Epidermal melanocyte (primary cell): ENCODE data around the gene CST2.

- RRBS = 3% methylated on average over 10 of the region's 22 CpGs
These were observed 62.4 kb downstream of the PAX1 start for GRCh38 chr20:21767712-21768325.

DNA sequence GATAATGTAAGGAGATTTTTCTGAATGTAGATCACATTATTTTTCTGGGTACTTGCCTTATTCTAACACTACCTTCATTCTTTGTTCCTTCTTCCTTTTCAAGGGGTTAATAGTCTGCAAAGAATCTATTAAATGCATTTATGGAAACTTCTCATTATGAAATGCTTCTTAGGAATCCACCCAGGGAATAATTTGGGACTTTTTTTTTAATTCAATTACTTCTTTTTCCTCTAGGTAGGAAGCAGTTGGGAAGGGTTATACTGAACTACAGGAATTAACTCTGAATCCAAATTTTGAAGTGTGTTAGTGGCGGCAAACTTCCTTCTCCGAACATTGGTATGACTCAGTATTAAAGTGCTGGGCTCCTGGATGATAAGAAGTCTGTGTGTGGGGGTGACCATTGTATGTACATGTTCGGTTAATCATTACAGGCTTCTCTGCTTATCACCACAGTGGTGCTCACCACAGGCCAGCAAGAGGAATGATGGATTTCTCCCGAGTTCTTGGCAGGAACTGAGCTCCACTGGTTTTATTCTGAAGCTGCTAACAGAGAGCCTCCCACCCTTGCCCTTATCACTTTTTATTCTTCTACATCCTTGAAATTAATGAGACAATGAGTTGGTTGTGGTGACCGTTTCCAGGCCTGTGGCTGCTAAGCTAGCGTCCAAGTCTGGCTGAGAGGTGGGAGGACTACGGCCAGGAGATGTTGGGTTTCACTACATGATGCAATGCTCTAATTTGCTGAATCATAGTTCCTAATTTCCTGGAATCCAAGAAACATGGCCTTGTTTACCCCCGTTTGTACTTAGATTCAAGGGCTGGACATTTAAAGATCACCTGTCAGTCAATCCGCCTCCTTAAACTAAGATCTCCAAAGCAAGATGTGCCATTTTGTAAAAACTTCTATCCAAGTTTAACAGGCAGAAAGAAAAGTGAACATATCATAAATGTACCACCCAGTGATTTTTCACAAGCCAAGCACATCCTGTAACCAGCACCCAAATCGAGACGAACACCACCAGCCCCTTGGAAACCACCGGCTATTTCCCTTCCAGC, 172.7 kb downstream of the FOXA2 start:
- RRBS = no CpG with 5 or more reads among the region's 12 CpGs

DNA sequence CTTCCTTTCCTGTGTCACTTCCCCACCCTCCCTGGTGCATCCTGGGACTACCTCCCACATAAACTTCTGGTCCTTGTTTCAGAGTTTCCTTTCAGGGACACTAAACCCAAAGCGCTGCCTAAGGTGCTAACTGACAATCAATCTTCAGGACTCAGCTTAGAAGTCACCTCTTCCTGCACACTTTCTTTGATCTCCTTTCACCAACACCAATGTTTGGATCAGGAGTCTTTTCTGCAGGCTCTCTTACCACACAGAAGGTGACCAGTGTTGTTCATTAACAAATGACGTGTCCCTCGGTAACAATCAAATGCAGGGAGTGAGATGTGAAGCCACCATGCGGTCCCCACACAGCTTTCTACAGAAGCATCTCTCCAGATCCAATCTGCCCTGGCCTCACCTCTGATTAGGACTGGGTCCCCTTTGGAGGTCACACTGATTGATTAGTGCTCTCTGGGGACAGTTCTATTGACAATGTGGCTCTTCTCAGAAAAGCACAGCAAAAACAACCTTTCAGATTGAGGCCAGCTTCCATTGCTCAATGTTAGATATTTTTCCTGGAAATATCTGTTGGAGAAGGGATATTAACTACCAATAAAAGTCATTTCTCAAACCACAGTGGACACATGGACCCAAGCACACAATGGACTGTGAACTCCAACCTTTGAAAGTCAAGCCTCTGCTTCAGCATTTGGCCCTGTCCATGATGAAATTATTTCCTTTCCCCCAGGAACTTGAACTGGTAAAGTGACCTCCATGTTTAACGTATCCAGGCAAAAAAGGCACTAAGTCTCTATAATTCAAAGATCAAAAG, 118.8 kb downstream of the FOXA2 start:
- RRBS = no CpG with 5 or more reads among the region's 5 CpGs

DNA sequence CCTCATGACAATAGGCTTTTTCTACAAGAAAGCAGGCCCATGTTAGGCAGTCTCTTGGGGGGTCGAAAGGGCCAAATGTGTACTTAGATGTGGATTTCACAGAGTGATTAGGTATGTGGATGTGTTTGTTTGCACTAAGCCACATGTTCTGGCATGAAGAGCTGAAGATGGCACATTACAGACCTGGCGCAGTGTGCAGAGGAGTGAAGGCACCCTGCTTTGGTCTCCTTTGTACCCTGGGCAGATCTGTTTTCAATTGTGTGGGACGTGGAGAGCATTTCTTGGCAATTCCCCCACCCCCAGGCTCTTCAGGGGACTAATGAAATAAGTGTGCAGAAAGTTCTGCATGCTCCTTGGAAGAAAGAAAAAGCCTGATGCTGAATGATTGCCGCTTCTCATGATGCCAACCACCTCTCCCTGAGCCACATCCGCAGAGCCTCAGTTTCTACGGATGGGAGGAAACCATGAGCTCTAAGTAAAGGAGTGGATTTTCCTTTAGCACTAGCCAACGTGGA, 50.8 kb upstream of the SSTR4 start:
- RRBS = no CpG with 5 or more reads among the region's 7 CpGs

- RRBS = 0% methylated on average over 4 of the region's 35 CpGs
These were observed 567 bp upstream of the THBD start for GRCh38 chr20:23049941-23050537.

- RRBS = no CpG with 5 or more reads among the region's 8 CpGs
These were observed 3.3 kb downstream of the CD93 start for GRCh38 chr20:23082659-23083331.

DNA sequence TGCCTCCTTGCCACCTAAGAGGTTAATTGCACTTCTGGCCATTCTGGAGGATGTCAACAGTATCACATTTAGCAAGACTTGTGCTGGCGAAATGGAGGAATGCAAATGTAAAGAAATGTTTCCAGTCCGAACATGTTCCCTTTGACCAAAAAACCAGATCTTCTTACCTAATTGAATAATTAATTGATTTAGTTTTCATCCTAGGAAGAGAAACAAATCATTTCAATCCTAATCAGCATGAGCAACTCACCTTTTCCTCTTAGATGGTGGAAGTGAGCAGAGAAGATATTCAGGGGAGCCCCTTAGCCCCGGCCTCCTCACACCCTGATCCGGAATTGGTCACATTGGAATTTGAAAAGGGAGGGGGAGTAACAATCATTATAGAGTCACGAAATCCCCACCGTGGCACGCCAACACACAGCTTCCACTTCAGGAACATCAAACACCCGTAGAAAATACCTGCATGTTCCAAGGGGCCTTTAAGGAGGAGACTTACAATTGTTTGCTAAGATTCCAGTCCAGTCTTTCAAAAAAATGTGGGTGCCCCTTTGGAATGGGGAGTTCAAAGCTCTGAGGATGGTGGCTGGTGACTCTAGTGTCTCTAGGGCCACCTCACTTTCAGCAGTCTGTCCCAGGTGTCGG, 2.7 kb downstream of the CD93 start:
- RRBS = no CpG with 5 or more reads among the region's 9 CpGs

DNA sequence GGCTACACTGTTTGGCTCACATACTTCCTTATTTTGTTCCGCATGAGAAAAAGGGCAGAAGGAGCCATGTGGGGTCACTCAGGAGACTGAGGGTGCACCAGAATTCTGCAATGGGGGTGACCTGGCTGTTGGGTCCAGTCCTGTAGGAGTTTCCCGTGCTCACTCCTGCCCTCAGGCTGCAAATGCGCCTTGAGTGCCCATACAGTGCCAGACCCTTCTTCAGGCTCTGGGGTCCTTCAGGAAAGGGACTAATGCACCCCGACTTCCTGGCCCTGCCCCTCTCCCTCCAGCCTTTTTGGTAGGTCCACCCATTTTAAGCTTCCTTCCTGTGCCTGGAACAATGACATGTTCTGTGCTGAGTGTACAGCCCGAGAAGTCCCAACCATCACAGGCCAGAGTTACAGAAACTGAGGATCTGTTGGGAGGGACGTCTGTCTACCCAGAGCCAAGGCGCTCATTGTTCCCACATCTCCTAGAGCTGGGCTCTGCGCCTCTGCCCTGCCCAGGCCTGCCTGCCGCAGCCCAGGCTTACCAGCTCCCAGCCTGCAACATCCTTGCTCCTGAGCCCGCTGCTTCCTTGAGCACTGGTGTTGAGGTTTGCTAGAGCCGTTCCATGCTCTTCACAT, 33.5 kb upstream of the CD93 start:
- RRBS = no CpG with 5 or more reads among the region's 11 CpGs

DNA sequence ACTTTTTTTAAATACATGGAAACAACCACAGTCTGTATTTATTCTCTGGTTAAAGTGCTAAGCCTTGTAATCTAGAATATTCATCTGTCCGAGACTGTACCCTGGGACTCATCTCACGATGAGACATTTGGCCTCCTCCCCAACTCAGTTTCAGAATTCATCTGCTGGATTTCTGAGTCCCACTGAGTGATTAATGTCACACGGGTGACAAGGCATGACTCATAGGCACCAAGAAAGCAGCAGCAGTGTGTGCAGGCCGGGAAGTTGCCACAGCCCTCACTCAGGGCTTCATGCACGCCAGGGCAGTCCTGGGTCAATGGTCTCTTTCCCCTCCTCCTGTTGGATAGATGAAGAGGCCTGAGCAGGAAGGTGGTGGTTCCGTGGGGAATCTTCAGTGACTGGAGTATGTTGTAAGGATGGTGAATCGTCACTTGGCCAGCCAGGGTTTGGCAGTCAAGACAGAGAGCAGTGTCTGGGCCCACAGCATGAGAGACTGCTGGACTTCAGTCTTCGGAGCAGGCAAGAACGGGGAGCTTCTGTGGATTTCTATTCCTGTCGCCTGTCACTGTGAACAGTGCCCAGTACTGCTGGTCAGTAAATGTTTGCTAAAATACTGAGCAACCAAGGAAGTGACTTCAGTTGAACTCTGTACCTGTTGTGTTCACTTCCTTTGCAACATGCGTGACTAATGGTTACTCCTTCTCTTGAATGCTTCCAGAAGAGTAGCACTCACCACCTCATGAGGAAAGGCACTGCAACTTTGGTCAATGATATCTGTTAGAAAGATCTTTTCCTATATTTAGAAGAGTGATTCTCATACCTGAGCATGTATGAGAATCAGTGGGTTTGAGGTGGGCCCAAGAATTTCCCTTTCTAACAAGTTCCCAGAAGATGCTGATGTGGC, 62.0 kb upstream of the CD93 start:
- RRBS = no CpG with 5 or more reads among the region's 11 CpGs

DNA sequence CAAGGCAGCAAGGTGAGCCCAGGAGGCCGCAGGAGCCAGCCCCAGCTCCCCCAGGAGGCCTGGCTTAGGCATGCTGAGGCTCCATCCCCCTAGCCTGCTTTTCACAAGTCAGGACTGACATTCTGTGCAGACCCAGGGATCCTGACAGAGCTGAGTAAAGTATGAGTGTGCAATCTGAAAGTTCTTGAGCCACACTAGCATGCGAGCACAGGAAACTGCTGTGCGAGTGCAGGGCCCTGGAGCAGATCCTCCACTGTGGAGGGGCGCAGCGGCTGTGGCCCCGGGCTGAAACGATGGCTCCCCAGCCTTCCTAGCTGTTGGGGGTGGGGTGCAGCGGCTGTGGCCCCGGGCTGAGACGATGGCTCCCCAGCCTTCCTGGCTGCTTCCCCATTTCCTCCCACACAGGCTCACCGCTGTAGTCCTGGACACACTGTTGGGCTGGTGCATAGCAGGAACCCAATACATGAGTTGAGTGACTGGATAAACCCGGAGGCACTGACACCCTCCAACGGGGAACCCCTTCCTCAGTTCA, 75.3 kb upstream of the CD93 start:
- RRBS = 52% methylated on average over 2 of the region's 13 CpGs

DNA sequence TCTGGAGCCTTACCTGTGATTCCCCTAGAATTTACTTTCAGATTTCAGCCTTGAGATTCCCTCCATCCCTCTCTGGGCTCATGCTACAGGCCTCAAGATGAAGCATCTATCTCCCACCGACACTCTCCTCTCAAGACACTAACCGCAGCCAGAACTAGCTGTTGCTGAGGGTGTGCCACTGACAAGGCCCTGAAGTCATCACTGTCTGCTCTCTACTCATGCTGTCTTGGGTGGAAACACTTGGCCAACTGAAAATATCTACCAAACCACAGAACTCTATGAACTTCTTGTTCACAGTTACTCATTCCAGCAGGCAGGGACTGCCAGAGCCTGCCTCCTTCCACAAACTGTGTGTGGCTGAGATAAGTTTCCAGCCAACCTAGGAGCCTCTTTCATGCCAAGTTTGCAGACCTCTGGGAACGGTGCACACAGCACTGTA, 45.6 kb upstream of the NXT1 start:
- RRBS = no CpG with 5 or more reads among the region's 3 CpGs

- RRBS = no CpG with 5 or more reads among the region's 8 CpGs
These were observed 1.1 kb upstream of the NXT1 start for GRCh38 chr20:23349447-23349868.

DNA sequence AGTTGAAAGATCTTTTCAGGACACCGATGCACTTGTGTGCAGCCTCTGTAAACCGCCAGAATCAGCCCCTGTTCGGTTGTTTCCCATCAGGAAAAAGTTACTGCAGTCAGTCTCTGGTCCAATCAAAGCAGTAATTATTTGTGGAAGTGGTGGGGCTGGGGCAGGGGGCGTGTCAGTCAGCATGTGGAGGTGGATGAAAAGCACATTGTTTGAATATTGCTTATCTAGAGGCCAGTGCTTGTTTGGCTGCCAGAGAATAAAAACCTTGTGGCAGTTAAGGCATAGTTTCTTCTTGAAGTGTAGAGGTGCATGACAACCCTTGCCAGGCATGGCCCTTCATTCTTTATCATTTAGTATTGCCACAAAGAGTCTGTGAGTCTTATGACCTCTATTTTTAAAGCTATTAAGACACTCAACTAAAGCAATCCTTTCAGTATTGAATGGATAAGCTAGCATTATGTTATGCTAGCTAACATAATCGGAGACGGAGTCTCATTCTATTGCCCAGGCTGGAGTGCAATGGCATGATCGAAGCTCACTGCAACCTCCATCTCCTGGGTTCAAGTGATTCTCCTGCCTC, 2.7 kb upstream of the GZF1 start:
- RRBS = no CpG with 5 or more reads among the region's 7 CpGs

DNA sequence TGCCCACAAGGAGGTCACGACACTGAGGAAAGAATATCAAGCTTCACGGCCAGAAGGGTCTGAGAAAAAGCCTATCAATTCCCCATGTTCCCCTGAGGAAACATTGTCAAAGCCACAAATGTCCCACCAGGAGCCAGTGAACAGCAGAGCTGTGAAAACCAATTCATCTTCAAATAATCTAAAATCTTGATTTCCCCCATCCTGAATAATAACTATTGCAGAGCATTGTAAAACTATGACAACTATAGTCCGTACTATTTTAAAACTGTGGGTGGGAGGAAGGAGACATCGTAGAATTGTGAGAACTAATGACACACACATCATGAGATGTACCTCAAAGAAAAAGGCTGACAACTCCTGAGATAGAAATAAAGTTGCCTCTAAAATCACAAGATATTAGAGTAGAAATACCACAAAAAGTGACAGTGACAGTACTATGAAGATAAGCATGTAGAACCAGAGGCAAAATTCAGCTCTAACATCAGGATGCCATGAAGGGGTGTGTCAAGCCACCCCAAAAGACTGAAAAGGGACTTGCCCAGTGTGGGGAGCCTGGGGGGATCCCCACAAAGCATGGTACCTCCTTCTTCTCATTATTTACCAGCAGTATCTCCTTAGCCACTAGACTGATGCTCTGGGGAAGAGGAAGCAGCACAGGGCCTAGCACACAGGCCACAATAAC, 13.5 kb downstream of the NAPB start:
- RRBS = no CpG with 5 or more reads among the region's 4 CpGs

DNA sequence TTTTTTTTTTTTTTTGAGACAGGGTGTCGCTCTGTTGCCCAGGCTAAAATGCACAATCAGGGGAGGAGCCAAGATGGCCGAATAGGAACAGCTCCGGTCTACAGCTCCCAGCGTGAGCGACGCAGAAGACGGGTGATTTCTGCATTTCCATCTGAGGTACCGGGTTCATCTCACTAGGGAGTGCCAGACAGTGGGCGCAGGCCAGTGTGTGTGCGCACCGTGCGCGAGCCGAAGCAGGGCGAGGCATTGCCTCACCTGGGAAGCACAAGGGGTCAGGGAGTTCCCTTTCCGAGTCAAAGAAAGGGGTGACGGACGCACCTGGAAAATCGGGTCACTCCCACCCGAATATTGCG, 4.7 kb upstream of the NAPB start:
- RRBS = no CpG with 5 or more reads among the region's 21 CpGs

- RRBS = no CpG with 5 or more reads among the region's 2 CpGs
These were observed 224 bp downstream of the CST8 start for GRCh38 chr20:23491238-23491444.

- RRBS = no CpG with 5 or more reads among the region's 2 CpGs
These were observed 3.6 kb downstream of the CST9 start for GRCh38 chr20:23602164-23602554.

DNA sequence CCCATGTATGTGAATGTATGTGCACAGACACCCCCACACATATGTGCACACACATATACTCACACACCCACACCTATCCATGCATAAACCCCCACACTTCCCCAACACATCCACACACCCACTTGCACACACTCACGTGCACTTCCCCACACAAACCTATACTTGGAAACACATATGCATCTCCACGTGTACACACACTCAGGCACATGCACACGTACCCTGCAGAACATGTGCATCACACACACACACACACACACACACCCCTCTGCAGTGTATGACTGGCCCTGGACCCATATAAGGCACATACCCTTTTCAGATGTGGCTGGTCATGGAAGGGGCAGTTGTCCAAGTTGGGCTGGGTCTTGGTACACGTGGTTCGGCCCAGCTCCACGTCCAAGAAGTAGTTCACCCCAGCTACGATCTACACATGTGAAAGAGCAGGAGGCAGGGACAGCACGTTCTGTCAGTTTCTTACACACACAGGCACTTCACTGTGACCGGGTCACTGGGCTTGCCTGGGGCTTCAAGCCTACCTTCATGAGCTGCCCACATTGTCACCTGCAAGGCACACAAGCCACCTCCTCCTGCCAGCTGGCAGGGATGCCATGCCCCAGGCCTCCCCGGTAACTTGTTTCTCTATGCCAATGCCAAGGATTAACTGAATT, 2.7 kb downstream of the CST3 start:
- RRBS = no CpG with 5 or more reads among the region's 10 CpGs

GRCh38 chr20:23694865-23695242, 6.0 kb upstream of the CST4 start:
- RRBS = no CpG with 5 or more reads among the region's 3 CpGs

DNA sequence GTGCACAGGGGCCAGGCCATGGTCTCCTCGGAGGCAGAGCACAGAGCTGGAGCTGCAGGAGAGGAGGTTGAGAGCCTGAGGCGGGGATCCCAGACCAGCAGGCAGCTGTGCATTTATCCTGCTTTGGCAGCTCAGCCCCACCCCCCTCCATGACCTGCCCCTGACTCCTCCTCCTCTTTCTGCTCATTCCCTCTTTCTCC, at the start of gene CST2:
TSS of gene CST2 (minus strand) at position 89 of the 200 bp plus-strand sequence.
- RRBS = no CpG with 5 or more reads among the region's 2 CpGs